Neuron (in vitro differentiated cells): Measurements from ENCODE around the genes C2CD2L, HINFP and C1QTNF5.

GRCh38 chr11:119025591-119026570 lies 7.3 kb downstream of the TRAPPC4 start:
- PRO-cap, result no peak

GRCh38 chr11:119049440-119049645 lies 7.7 kb downstream of the HYOU1 start:
- PRO-cap, result no peak

DNA sequence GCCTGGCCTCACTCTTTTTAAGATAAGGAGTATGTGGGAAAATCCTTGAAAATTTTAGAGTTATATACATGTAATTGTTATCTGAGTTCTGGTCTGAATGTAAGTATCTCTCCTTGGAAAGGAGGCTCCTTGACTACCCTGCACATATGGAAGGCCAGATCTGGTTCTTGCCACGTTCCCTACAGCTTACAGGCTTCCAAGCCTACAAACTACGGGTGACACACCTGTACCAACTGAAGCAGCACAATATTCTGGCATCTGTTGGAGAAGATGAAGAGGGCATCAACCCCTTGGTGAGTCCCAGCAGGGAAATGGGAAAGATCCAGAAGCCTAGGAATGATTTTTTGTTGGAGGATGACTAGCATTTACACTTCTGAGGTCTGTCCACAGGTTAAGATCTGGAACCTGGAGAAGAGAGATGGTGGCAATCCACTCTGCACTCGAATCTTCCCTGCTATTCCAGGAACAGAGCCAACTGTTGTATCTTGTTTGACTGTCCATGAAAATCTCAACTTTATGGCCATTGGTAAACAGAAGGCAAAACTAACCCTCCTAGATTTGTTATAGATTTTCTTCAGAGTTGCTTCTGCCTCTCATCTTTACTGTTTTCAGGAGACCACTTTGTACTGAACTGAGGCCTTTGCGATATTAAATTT lies 1.6 kb downstream of the VPS11 start:
- PRO-cap, result no peak

DNA sequence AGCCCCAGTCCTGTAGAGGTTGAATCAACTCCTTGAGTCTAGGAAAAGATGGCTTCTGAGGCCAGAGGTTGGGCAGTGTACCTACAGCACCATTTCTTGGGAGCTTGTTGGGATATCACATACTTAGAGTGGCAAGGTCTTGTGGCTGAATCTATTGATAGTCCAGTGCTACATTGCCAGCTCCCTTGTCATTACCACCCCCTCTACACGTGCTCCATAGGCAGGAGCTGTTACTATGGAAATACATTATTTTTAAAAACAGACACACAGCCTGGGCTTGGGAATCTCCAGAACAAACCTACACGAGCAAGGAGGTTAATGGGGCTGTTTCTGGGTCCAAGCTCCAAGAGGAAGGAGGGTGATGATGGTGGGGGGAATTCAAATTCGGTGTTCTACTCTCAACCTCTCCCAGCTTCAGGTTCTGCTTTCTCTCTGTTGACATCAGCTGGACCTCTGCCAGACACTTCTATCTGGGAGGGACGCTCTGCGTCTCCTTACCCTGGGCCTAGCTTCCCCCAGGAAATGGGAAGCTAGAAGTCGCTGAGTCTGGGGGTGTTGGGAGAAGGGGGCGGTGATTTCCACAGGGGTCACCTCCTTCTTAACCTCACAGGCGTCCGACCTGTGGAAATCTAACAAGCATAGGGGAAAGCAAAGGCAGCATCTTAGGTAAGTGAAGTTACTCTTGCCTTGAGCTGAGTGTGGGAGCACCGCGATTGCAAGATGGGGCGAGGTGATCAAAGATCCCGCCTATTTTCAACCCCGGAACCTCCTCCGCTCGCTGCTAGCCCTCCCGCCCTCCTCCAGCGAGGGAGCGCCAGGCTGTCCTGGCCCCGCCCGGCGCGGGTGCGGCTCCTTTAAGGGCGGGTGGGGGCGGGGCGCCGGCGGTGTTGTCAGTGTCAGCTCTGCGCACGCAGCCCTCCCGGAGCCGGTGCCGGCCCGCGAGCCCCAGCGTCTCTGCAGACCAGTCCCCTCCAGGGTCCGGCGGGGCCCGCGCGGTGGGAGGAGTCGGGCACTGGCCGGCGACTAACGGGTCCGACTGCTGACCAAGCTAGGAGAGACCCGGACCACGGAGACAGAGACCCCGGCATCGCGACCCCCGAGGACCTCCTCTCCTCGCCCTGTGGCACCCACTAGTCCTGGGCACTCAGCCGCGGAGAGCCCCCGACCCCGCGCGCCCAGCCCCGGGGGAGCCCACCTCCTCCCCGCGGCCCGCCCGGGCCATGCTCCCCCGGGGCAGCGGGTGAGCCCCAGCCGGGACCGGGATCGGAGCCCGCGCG lies at the start of gene C2CD2L:
Gene C2CD2L, plus strand, starts transcription at position 884 of the 1,277 bp plus-strand sequence.
- PRO-cap, result bidirectional peak, plus-strand start at position 917 of the sequence, minus-strand start at position 715 of the sequence

DNA sequence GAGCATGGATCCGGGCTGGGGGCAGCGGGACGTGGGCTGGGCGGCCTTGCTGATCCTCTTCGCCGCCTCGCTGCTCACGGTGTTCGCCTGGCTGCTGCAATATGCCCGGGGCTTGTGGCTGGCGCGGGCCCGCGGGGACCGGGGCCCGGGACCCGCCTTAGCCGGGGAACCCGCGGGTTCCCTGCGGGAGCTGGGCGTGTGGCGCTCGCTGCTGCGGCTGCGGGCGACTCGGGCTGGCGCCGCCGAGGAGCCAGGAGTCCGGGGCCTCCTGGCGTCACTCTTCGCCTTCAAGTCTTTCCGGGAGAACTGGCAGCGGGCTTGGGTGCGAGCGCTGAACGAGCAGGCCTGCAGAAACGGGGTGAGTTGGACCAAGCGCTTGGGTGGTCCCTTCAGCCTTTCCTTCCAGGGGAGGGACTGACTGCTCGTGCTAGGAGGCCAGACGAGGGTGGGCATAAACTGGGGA lies 625 bp downstream of the C2CD2L start:
- PRO-cap, result unidirectional peak, minus-strand start at position 85 of the sequence

- PRO-cap, result no peak
These were observed 5.1 kb downstream of the C2CD2L start for GRCh38 chr11:119112058-119112759.

DNA sequence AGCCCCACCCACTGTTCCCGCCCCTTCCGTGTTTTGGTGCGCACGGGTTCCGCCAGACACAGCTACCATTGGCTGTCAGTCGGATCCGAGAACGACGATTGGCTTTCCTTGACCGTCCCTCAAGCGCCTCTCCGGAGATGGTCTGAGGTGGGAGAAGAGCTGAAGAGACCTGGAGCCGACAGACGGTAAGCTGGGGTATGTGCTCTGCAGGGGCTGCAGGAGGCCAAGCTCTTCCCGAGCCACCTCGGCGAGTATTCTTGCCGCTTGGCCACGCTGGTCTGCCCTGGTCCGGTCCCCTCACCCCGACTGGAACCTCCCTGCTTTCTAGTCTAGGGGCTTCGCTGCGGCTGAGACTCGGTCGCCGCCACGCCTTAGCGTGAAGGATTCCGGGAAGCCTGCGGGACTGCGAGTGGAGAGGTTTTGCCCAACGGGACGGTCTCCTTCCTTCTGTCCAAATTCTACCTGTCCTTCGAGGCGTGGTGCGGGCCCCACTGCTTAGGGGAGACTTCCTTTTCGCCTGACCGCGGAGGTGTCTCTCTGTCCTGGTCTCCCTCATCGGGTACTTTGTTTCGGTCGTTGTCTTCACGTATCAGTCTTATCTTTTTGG lies at the start of gene HINFP:
Gene HINFP, plus strand, starts transcription at position 126 of the 607 bp plus-strand sequence.
- PRO-cap, result bidirectional peak, plus-strand start at position 181 of the sequence, minus-strand start outside the sequence; bidirectional peak, plus-strand start at position 339 of the sequence, minus-strand start at position 337 of the sequence

DNA sequence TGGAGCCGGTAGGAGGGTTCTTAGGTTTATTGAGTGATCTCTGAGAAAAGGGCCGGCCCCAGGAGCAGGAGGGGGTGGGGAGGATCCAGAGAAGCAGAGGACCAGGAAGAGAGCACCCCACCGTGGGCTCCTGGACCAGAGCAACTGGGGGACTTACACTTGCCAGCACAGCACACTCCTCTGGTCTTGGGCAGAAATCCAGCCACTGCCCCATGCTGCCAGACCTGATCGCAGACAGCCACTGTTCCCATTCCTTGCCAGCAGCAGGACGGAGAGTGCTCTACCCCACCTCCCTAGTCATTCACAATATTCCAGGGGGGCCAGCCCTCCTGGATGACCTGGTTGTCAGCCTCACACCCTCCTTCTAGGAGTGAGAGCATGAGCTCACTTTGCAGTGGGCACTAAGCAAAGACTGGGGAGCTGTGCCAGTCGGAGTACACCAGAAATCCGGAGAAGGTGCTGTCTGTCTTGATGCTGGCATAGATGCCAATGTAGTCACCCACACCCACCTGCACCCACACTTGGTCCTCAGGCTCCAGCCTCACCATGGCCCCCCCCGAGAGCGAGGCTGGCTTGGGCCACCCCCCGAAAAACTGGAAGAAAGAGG lies 1.6 kb downstream of the C1QTNF5 start:
- PRO-cap, result no peak

DNA sequence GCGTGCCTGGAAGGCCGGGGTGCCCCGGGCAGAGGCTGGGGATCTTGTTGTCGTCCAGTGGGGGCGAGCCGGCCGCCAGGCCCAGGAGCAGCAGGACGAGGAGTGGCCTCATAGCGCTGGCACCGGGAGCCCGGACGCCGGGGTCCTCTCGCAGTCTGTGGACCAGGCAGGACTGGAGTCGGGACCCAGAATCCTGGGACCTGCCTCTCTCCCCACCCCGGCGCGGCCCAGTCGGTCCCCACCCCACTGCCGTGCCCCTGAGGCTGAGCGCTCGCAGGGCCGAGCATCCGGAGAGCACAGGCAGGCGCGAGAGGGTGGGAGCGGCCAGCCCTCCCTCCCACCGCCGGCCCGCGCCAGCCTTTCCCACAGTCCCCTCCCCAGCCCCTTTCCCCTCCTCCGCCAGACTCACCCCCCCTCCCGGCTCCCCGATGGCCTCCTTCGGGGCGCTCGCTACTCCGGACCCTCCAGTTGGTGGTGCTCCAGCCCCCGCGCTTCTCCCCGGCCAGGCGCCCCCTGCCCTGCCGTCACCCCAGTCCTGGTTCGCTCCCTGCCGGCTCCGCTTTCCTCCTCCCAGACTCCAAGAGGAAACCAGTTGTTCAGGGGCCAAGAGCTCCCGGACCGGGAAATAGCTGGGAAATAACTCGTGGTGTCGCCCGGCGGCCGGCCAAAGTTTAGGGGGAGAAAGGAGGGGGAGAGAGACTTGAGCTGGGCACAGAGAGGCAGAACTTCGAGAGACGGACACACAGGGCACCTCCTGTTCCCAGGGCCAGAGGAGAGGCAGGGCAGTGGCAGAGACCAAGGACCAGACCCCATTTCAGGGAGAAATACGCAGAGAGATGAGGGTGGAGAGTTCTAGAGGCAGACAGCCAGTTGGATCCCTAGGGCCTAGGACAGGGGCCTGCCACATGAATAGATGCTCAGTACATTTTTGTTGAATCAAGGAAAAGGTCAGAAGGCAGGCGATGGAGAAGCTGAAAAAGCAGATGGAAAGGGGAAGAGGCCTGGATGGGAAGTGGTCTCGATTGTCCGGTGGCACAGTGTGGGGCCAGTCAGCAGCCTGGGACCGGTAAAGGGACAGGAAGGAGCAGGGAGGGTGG lies at the start of gene C1QTNF5:
Gene C1QTNF5, minus strand, starts transcription at position 598 of the 1,097 bp plus-strand sequence.
- PRO-cap, result no peak

DNA sequence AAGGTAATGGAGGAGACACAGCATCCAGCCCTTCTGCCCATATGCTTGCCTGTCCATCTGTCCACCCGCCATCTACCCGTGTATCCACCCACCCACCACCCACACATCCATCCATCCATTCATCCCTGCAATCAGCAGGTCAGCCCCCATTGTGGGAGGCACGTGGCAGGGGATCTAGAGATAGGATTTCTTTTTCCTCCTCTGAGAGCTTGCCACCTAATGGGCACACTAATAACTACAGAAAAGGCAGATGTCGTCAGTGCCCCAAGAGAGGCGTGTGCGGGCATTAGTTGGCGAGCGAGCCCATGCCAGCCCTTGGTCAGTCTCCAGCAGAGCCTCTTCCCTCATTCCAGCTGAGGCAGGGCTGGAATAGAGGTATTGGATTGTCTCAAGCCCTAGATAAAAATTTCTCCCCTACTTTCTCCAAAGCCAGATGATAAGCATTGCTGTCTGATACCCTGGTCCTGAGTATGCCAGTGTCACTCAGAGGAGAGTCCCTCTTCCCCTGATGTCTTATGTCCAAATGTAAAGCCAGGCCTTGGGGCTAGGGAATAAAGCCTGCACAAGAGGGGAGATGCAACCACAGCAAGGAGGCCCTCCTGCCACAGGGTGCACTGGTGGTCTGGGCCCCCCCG lies 9.7 kb downstream of the USP2 start:
- PRO-cap, result no peak

DNA sequence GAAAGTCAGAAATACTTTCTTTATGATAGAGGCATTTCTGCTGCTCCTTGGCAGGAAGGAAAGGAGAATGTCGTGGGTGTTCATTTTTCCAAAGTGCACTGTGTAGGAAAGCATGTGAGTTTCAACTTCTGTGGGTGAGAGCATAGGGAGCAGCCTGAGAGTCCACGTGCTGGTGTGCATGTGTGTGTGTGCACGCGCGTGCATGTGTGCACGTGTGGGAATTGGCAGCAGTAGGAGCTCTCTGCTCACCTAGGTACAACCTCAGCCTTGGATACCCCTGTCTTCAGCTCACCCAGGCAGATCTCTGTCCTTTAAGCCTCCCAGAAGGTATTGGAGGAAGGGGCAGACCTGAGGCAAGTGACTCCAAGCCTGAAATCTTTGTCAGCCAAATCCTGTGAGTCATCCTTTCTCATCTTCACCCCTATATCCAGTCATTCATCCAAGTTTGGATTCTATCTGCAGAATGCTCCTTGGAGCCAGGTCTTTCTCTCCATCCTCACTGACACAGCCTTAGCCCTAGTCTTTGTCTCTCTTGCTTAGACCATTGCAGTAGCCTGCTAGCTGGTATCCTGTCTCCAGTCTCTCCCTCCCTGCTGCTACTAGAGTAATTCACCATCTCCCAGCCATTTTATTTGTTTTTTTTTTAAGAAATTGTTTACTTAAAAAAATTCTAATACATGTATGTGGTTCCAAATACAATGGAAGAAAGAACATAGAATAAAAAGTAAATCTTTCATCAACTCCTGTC lies 10.3 kb upstream of the THY1 start:
- PRO-cap, result no peak

DNA sequence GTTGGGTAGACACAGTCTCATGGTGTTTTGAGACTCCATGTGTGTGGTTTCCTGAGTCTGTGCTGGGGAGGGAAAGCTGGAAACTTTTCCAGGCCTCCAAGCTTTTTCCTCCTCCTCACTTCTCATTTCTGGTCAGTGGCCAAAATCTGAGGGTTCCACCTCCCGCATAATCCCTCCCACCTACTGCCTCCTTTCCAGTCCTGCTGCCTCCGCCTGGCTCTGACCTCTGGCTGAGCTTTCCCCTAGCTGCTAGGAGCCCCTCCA lies 51.2 kb upstream of the NECTIN1 start:
- PRO-cap, result no peak

- PRO-cap, result no peak
These were observed 163.4 kb upstream of the NECTIN1 start for GRCh38 chr11:119892363-119892915.

GRCh38 chr11:120068131-120068494 lies 69.8 kb downstream of the TRIM29 start:
- PRO-cap, result no peak

DNA sequence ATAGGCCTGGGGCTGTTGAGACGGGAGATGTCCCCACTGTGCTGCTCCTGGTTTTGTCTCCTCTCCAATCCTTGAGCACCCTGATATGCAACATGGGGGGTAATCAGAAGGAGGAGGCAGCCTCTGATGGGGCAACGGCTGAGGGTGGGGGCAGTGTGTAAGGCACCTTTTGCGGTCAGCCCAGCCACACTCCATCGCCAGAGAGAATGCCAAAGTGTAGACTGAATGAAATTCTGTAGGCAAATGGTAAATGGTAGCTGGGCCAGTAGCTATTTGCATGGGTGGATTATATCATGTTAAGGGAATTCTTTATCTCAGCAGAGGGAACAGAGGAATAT lies 26.6 kb downstream of the TRIM29 start:
- PRO-cap, result no peak

GRCh38 chr11:120122906-120123485 lies 14.9 kb downstream of the TRIM29 start:
- PRO-cap, result no peak

GRCh38 chr11:120197917-120198137 lies 13.0 kb upstream of the OAF start:
- PRO-cap, result no peak

DNA sequence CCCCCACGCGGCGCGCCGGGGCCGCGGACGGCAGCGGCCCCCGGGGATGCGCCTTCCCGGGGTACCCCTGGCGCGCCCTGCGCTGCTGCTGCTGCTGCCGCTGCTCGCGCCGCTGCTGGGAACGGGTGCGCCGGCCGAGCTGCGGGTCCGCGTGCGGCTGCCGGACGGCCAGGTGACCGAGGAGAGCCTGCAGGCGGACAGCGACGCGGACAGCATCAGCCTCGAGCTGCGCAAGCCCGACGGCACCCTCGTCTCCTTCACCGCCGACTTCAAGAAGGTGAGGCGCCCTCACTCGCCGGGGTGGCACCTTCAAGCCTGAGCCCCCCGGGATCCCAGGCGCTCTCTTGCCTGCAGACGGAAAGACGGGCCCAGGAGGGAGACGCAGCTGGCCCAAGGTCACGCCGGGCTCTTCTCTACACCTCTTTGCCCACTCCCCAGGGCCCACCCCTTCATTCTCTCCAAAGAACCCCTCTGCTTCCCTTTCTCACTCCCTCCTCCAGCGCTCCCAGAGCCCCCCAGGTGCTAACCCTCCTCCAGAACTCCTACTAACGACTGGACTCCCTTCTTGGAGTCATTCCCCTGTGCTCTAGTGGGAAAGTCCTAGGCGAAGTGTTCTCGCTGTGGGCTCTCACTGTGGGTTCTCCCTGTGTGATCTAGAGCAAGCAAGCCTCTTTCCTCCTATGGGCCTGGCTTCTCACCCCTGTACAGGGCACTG lies 559 bp downstream of the OAF start:
- PRO-cap, result no peak

DNA sequence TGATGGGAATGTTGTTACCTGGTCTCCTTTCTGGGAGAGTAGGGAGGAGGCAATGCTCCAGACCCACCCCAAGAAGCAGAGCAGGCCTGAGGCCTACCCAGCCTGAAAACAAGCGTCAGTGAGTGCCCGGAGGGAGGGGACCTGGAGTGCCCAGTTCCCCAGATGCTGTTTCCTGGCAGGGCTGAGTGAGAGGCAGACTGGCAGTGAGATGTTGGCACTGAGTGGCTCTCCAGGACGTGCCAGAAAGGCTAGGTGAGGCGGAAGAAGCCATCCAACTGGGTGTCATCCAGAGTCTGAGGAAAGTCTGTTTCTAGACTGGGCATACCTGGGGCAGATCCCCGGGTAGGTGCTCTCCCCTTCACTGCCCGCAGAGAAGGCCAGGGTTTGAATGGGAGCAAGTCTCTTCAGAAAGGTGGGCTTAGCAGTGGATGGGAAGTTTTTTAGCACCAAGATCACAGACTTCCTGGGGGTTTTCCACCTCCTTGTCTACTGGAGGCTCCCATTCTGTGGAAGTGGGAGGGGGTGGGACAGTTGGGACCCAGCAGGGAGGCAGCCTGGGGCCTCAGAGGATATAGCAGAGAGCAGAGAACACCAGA lies 1.4 kb downstream of the POU2F3 start:
- PRO-cap, result no peak

DNA sequence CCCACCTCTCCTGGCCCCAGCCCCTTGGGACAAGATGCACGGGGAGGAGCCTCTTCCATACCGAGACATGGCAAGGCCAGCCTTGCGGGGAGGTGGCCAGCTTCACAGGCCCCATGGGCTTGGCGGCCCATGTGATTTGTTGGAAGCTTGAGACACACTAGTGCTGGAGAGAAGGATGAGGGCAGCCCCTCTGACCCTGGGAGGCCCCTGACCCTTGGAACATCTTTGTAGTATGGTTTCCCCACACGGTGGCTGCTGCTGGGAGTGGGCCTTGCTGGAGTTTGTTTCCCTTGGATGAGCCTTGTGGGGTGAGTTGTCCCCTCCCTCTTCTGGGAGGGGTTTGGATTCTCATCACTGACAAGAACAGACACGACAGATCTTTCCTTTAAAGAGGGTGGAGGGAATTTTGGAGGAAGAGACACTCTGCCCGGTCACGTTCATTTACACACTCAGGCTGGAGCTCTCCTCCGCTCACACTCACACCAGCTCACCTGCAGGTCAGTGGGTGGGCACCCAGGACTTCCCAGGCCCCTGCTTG lies 31.6 kb downstream of the POU2F3 start:
- PRO-cap, result no peak